ENCODE measurements around a stretch of chr1.

- PRO-cap, result no peak
Observed at GRCh38 chr1:7770583-7771047, 481 bp upstream of the VAMP3 start.

- PRO-cap, result no peak
Observed at GRCh38 chr1:7965070-7965530, 3.6 kb downstream of the PARK7 start.

- PRO-cap, result no peak
Observed at GRCh38 chr1:8014417-8014607, 11.8 kb downstream of the ERRFI1 start.

GRCh38 chr1:8017181-8017532 is 9.0 kb downstream of the ERRFI1 start:
- PRO-cap, result no peak

GRCh38 chr1:8021323-8022398 is 4.4 kb downstream of the ERRFI1 start:
- PRO-cap, result unidirectional peak, minus-strand start at chr1:8021924; unidirectional peak, minus-strand start at chr1:8022225

DNA sequence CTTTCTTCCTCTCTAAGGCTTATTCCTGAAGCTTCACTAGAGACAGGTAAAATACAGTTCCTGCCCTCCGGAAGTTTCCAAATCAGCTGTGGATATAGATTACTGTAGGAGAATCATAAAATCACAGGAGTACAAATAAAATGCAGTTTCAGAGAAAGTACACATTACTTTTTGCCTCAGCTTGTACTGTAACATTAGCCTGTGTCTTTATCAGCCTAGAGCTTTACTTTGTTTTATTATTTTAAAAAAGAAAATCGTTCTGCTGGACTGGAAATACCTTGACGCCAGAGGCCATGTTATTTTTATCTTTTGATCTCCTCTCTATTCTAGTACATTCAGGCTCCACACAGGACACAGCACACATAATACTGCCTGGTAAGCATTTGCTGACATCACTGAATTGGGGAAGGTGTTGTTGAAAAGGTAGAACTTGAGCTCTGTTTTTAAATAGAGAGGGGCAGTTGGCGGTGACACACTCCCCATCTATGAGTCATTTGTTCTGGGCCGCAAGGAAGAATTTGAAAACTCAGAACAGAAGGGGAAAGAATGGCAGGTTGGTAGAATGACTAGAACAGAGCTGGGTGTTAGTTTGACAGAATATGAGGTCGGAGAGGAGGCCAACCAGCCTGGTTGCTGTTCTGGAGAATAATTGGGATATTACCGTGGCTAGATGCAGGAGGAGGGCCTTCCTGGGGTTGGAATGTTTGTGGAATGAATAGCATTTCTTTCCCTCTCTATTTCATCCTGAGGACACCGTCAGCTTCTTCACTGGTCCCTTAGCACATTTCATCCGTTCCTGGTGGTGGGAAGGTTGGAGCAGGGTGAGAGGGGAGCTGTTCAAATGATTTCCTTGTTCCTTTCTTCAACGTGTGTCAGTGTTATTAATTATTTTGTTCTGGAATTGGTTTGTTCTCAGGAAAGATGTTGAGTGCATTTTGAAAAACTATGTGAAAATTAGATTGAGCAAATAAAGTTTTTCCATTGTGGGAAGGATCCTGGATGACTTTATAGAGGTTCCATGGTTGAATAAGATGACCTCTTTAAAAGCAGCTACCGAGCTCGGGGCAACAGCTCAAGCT is 52.1 kb upstream of the ERRFI1 start:
- PRO-cap, result unidirectional peak, plus-strand start at position 446 of the sequence; unidirectional peak, plus-strand start at position 534 of the sequence

GRCh38 chr1:8127601-8127813 is 101.4 kb upstream of the ERRFI1 start:
- PRO-cap, result no peak

GRCh38 chr1:8232035-8232823 is 85.7 kb upstream of the SLC45A1 start:
- PRO-cap, result no peak

DNA sequence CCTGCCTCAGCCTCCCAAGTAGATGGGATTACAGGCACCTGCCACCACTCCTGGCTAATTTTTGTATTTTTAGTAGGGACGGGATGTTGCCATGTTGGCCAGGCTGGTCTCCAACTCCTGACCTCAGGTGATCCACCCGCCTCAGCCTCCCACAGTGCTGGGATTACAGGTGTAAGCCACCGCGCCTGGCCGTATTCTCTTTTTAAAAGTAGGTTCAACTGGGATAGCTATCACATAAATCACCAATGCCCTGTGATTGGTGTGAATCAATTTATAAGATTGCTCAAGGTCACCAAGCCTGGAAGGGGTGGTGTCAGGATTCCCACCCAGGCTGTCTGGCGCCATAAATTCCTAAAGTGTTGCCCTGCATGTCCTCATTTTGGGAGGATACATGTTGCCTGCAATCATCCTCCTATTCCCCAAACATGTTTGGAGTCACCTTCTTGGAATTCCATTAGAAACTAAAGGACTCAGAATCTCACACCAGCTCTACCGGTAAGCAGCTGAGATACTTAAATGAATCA is 54.3 kb upstream of the SLC45A1 start:
- PRO-cap, result no peak

DNA sequence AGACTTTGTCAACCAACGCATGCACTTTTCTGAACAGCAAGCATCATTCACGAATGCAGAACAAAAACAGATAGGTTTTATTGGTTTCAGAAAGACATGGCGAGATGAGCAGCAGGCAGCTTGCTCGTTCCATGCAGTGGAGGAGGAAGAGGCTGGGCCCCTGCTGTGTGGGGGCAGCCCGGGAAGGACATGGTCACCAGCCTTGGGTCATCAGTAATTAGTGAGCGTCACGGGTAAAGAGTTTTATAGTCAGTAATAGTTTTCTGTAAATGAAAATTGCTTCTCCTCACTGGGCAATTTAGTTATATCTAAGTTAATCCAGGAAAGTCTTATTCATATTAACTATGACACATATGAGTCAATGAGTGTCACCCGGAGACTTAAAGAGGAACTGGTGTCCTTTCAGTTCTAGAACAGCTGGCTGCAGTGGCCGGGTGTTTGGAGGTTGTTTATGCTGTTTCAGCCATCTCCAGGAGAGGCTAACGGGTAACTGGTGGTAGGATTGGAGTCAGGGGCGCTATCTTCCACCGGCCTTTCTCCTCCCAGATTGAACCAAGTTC is 34.8 kb upstream of the SLC45A1 start:
- PRO-cap, result no peak

- PRO-cap, result bidirectional peak, plus-strand start at chr1:8343966, minus-strand start at chr1:8343739
Observed at GRCh38 chr1:8343185-8344036, 25.5 kb downstream of the SLC45A1 start.

GRCh38 chr1:8393194-8393761 is 75.4 kb downstream of the SLC45A1 start:
- PRO-cap, result no peak

DNA sequence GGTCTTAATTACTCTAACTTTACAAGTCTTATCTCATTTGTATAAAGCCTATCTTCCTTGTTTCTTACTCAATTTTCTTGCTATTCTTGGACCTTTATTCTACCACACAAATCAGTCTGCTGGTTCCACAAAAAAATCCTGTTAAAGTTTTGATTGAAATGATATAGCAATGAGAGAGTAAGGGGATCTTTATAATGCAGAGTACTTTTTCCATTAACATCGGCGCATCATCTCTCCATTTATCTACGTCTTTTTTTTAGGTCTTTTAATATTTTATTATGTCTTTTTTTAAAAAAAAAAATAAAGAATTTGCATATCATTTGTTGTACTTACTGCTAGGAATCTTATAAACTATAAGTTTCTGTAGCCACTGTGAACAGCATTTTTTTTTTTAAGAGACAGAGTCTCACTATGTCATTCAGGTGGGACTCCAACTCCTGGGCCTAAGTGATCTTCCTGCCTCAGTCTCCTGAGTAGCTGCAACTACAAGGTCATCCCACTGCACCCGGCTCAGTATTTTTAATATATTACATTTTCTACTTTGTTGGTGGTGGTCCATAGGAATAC is 81.7 kb downstream of the SLC45A1 start:
- PRO-cap, result no peak

DNA sequence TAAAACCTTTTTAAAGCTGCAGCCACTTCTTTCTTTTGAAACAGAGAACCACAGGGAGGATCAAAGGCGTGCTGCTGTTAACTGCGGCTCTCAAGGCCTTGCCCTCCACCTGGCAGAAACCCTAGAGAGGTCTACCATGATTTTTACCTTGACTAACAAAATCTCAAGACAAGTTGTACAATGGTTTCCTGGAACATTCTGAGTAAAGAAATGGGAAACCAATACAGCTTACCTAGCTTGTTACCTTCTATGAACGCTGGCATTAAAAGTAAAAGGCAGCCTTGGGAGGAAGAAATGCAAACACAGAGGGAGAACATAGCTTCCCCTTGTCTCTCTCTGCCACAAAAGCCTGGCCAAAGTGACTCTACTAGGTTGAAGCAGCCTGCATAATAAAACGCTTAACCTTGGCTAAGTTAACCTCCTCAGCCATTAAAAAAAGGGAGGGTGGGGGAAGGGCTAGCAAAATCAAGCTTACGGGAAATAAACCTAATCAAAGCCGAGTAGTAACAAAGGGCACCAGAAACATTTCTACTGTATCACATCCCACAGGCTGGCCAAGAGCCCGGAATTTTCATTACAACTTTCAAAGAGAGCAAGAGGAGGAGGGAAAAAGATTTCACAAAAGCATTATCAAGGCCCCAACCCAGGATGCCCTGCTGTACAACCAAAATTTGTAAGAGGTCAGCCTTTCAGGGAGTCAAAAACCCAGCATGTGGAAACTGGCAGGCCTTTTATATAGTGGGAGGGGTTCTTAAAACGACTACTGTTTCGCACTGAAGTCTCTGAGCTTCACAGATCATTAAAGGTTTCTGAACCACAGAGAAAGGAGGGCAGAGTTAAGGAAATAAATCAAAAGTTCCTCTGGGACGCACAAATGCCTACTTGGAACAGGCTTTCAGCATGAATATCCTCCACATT is 90.1 kb downstream of the SLC45A1 start:
- PRO-cap, result no peak

DNA sequence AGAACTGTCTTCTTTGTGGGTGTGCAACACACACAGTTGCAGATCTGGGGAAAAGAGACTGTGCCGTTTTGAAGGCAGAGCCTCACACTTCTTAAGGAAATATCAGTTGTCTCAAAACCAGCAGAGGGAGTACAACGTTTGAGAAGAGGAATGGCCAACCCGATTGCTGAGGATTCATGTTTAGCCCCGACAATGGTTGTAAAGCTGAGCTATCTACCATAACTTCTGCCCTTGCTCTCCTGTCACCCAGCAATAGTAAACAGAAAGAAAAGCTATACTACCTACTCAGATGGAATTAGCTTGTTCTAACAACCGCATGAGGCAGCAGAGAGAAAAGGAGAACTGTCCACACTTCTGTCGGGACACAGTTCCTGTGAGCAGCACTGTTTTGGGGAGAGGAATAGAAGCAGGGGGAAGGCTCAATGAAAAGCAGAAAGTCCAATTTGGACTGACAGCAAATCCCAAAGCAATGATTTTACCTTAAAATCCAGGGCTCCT is 91.2 kb downstream of the SLC45A1 start:
- PRO-cap, result no peak

DNA sequence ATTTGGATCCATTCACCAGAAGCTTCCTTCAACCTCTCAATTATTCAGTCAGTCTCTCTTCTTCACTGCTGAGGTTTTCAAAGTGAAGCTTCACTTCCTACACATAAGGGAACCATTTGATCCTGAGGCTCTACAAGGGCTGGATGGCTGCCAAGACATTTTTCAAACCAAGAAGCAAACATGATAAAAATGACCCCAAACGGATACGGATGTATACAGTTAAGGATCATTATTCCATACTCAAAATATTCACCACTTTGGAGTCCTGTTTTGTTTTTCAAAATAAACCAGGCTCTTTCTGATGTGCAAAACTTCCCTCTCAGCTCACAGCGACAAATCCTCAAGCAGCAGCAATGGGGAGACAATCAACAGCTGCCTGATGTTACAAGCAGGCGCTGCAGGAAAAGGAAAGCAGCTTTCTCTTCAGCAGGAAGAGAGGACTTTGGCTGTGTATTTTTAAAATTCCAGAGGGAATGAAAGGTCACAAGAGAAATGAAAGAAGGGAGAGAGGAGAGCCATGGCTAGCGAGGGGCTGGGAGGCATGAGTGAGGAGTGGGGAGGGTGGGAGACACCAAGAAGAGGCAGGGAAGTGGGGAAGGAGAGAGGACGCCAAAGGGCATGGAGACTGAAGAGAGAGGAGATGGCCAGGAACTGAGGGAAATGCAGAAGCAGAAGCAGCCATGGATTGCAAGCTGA is 145.4 kb downstream of the SLC45A1 start:
- PRO-cap, result no peak

GRCh38 chr1:8783686-8784610 is 33.5 kb downstream of the RERE start:
- PRO-cap, result no peak

- PRO-cap, result no peak
Observed at GRCh38 chr1:8822438-8823230, 5.2 kb upstream of the RERE start.

- PRO-cap, result no peak
Observed at GRCh38 chr1:8825983-8826373, 8.5 kb upstream of the RERE start.

- PRO-cap, result no peak
Observed at GRCh38 chr1:8860635-8861367, 17.7 kb downstream of the ENO1 start.

Data from Metastatic Lung Carcinoma in the Adrenal Gland (tissue), 1 donor.